ENCODE measurements around the genes PRKACB and DDAH1.

DNA sequence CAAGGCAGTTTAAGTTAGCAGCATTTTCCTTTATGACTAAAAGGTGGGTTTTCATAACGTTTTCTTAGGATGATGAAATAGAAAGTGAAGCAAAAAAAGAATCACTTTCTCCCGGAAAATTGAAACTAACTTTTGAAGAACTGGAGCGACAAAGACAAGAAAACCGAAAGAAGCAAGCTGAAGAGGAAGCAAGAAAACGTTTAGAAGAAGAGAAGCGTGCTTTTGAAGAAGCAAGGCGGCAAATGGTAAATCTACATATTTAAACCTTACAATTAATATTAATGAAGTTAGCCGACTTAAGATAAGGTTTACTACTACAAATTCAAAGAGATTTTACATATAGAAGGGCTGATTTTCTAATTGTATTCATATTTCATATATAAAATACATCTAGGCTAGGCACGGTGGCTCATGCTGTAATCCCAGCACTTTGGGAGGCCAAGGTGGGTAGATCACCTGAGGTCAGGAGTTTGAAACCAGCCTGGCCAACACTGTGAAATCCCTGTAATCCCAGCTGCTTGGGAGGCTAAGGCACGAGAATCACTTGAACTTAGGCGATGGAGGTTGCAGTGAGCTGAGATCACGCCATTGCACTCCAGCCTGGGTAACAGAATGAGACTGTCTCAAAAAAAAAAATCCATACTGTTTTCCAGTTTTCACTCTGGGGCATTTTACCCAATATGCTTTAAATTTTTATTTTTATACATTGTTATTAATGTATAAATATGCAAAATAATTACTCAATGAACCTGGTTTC, 38.4 kb downstream of the NEXN start:
- PRO-cap, result no peak

GRCh38 chr1:78223233-78223958, 177.6 kb downstream of the GIPC2 start:
- PRO-cap, result no peak

DNA sequence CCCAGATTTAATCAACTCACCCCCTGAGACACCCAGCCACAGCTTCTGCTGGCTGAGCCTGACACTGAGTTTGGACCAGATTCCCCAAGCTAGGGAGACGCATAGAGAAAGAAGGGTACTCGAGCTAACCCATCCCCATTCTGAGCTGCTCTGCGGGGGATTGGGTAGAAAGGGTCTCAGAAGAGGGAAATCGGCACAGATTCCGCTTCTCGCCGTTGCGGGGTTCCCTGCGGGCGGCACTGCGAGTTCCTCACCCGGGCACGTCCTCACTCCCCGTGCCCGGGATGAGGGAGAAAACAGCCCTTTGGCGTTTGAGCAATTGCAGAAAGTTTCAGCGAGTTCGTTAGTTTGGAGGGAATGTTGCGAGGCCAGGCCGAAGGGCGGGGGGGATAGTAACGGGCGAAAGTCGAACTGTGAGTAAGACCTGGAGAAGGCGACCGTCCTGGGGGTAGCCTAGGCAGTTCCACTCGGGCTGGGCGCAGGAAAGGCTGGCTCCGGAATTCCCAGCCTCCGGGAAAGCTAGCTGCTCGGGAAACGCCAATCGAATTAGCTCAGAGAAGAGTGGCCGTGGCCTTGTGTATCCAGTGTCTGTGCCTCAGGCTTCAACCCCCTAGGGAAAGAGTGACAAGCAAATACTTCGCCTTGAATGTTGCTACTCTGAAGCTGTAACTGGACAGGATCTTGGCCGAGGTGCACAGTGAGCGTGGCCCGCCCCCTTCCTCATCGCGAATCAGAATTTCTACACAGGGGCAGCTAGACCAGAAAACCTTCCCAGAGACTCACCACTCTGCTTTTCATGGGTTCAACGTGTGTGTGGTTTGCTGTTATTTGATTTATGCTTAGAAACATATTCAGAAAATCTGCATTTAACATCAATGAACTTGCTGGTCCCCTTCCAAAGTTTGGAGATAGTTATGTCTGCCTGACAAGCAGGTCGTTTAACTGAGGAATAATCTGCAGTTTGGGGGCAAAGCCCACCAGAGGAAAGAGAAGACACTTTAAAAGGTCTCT, 819 bp downstream of the PTGFR start:
- PRO-cap, result no peak

DNA sequence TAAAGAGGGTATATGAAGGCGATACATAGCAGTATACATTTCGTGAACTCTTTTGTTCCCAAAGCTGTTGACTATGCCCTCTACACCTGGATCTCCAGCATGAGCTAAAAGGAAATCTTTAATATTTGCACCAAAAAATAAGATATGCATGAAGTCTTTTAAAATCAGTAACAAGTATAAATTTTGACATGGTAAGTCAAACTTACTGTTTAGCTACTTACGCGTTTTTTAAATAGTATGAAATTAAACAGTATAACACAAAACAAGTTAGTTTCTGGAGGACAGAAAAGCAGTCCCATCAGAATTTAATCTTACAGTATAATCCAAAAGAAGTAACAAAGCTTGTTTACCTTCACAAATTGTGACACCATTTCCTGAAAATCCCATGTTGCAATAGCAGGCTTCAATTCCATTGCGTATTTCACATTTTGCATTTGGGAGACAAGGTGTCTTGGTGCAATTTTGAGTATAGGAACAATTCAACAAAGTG, 1.8 kb downstream of the ADGRL4 start:
- PRO-cap, result no peak

- PRO-cap, result no peak
Observed at GRCh38 chr1:79188143-79188881, 181.8 kb upstream of the ADGRL4 start.

DNA sequence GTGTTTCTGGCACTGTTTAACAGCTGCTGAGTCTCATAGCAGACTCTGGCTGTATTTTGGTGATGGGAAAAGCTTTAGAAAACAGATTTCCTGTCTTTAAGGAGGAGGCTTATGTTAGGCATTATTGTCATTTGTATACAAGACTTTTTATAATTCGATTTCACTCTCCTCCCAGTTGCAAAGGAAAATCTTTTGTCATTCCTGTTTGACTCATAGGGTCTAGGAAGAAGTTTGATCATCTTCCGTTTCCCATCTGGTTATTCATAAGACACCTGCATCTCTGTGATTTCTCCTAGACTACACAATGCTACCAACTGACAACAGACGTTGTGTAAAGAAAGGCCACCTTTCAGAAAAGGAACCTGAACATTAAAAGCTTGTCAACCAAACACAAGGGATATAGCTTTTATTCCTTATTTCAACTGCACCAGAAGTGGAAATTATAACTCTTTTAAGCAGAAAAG, 386.0 kb upstream of the ADGRL2 start:
- PRO-cap, result no peak

- PRO-cap, result bidirectional peak, plus-strand start at chr1:81800708, minus-strand start at chr1:81800434; bidirectional peak, plus-strand start at chr1:81800881, minus-strand start at chr1:81800767
Observed at GRCh38 chr1:81800252-81800786, 415 bp upstream of the ADGRL2 start.

DNA sequence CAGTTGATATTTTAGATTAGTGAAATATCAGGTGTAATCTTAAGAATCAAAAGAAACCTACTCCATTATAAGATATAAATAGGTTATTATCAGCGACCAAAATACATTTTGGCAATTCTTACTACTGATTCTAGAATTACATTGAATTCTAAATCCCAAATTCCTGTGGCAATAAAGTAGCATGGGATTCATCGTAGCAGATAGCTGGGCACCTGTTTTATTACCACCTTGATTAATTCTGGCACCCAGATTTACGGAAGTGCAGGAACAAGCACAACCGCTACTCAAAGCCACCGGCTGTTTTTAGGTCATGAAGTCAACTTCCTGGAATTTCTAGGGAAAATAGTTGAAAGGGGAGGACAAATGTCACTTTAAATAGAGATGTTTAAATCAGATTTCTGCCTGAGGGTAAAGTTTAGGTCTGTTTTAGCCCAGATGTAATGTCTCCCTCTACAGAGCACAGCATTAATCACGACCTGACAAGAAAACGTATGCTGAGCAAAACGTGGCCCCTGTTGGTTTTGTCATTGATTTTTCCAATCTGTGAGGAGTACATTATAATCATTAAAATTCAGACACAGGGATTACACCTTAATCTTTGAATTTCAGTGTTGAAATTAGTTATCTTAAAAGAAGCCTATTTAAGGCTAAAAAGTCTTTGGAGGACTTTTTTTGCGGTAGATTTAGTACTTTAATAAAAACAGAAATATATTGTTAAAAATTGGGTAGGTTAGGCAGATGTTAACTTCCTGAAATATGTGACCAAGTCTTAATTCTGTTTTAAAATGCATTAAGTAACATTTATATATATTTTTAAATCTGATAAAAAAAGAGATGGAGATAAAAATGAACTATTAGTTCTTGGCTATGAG, 8.1 kb downstream of the ADGRL2 start:
- PRO-cap, result no peak

DNA sequence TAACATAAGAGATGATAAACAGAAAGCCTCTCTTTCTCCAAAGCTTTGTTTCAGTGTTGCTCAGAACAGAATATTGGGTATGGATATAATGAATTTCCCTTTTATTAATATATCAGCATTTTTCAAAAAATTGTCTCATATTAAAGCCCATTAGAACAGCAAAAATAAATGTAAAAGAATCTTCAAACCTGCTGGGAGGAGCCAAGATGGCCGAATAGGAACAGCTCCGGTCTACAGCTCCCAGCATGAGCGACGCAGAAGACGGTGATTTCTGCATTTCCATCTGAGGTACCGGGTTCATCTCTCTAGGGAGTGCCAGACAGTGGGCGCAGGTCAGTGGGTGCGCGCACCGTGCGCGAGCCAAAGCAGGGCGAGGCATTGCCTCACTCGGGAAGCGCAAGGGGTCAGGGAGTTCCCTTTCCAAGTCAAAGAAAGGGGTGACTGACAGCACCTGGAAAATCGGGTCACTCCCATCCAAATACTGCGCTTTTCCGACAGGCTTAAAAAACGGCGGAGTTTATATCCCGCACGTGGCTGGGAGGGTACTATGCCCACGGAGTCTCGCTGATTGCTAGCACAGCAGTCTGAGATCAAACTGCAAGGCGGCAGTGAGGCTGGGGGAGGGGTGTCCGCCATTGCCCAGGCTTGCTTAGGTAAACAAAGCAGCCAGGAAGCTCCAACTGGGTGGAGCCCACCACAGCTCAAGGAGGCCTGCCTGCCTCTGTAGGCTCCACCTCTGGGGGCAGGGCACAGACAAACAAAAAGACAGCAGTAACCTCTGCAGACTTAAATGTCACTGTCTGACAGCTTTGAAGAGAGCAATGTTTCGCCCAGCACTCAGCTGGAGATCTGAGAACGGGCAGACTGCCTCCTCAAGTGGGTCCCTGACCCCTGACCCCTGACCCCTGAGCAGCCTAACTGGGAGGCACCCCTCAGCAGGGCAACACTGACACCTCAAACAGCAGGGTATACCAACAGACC, 816.7 kb downstream of the TTLL7 start:
- PRO-cap, result no peak

- PRO-cap, result unidirectional peak, plus-strand start at chr1:83667879
Observed at GRCh38 chr1:83667697-83668141, 331.2 kb downstream of the TTLL7 start.

DNA sequence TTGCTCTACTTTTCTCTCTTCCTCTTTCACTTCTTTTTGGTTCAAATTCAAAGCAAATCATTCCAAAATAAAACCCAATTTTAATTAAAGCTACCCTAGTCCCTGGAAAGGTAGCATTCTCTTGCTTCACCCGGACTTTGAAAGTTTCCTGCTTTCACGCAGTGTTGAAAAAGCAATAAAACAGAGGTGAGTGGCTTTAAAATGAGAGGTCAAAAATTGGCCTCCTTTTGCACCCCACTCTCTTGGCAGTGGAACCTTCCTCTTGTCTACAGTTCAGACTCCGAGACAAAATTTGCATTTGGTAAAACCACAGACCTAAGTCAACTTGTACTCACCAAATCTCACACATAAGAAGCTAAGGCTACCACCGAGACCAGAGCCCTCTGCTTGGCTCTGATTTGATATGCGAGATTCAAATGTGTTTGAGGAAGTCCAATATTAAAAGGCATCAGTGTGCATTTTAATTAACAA, 252.7 kb downstream of the TTLL7 start:
- PRO-cap, result no peak

- PRO-cap, result bidirectional peak, plus-strand start at chr1:84144336, minus-strand start at chr1:84144214
Observed at GRCh38 chr1:84144122-84144771, at the start of gene PRKACB. Gene PRKACB (plus strand): TSS chr1:84144271.

DNA sequence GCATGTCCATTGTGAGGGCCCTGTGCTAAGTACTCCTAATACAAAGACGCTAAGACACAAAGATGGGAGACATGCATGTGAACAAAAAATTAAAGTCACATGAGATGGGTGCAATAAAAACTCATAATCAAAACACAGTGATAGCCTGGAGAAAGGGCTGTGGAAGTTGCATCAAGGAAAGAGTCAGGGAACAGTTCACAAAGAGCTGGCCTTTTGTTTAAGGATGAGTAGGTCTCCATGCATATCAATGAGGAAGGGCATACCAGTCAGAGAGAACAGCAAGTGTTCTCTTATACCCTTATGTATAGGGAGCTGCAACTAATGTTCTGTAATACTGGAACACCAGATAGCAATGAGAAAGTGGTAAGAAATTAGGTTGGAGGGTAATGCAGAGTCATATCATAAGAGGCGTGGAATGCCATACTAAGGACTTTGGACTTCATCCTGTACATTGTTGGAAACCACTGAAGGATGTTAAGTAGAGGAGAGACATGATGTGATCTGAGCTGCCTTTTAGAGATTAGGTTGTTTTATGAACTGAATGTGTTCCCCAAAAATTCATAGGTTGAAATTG, 46.8 kb upstream of the SAMD13 start:
- PRO-cap, result no peak

DNA sequence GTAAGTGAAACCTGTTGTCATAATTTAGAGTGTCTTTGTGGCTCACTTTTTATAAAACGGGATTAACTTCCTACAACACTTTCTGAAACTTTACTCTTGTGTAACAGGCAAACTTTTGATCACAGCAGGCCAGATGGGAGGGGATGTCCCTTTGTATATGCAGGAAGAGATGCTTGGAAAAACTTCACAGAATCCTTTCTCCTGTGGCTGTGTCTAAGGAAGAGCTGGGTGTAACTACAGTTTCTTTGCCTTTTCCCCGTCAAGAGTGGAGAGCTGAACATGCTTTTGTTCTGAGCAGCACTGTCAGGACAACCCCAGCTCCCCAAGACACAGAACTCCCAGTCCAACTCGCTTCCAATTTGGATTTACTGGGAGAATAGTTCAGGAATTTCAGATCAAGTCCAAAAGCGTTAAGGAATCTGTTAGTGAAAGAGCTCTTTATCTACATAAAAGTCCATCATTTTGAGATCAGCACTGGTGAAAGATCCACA, 1.7 kb upstream of the SAMD13 start:
- PRO-cap, result no peak

- PRO-cap, result no peak
Observed at GRCh38 chr1:84301828-84302538, 475 bp downstream of the SAMD13 start.

DNA sequence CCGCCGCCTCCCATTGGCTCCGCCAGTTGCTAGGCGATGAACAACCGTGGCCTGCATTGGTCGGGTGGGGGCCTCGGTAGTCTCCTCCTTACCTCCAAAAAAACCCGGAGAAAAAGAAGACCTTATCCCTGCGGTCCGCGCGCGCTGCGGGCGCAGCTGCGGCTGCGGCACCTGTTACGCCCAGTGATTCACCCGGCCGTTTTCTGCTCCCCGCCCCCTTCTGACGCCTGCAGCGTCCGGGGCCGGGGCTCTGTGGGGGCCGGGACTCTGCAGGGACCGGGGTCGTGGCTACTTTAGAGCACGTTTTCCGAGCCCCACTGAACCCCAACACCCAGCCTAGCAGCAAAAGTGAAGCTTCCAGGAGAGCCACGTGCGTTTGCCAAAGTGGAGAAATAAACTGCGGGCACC, 325 bp upstream of the SSX2IP start:
- PRO-cap, result bidirectional peak, plus-strand start at position 125 of the sequence, minus-strand start outside the sequence

- PRO-cap, result no peak
Observed at GRCh38 chr1:85027207-85027557, 21.1 kb downstream of the MCOLN3 start.

- PRO-cap, result no peak
Observed at GRCh38 chr1:85258903-85259324, 548 bp downstream of the C1orf52 start.

DNA sequence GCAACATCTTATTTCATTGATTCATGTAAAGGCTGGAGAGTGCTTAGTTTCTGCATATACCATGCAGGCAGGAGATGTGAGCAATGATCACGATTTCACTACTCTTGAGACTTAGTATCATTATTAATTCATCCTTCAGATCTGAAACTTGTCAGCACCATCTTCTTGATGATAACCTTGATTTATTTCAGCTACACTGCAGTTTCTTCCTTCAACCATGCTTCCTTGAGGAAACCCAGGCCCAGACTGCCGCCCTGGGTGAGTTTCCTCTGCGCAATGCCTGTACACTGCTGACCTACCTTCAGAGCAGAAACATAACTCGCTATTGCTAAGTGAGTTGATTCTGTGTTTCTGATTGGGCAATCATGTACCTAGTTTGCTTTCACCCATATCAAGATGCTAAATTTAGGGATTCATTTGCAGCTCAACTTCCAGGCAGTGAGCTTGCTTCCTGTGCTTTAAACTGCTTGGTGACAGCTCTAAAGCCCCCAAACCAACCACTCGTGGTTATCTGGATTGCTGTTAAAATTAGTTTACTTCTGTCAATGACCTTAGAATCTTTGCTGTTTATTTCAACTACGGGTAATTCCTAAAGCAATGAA, 13.5 kb upstream of the BCL10 start:
- PRO-cap, result bidirectional peak, plus-strand start at position 427 of the sequence, minus-strand start at position 278 of the sequence

DNA sequence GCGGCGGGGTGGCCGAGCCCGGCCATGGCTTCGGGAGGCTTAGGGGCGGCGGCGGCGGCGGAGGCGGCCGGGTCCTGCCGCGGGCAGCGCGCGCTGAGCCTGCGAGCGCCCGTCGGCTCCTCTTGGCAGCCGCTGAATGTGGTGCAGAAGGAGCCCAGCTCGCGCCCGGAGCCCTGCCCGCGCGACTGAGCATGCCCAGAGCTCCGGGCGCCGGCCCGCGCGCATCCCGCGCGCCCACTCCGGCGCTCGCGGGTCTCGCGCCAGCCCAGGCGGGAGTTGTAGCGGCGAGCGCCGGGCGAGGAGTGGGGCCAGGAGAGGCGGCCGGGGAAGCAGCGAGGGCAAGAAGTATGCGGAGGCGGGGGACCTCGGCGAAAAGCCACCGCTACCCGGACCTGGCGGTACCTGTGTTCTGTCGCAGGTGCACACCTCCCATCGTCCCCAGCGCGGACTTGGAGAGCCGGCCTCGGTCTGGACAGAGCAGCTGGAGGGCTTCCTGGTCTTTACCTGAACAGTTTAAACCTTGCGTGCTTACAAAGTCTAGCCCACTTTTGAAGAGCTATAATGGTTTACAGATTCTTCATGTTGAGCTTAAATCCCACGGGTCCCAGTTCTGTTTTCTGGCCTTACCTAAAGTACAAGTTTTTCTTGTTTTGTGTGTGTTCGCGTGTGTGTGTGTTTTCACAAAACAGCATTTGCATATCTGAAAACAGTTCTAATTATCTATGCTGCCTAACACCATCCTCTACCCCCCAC, at the start of gene DDAH1:
TSS of gene DDAH1 (minus strand) at position 140 of the 753 bp plus-strand sequence.
- PRO-cap, result unidirectional peak, minus-strand start at position 134 of the sequence

All from pulmonary lymph node (tissue), 1 donor.